Transverse colon (tissue), 4 donors: ENCODE measurements around the genes SRM and UBIAD1.

- PRO-cap, result no peak
- RAMPAGE, long total RNA, 4 experiments, result no peak in any of the 4 experiments
These were observed 4.6 kb downstream of the CASZ1 start for GRCh38 chr1:10791476-10792674.

DNA sequence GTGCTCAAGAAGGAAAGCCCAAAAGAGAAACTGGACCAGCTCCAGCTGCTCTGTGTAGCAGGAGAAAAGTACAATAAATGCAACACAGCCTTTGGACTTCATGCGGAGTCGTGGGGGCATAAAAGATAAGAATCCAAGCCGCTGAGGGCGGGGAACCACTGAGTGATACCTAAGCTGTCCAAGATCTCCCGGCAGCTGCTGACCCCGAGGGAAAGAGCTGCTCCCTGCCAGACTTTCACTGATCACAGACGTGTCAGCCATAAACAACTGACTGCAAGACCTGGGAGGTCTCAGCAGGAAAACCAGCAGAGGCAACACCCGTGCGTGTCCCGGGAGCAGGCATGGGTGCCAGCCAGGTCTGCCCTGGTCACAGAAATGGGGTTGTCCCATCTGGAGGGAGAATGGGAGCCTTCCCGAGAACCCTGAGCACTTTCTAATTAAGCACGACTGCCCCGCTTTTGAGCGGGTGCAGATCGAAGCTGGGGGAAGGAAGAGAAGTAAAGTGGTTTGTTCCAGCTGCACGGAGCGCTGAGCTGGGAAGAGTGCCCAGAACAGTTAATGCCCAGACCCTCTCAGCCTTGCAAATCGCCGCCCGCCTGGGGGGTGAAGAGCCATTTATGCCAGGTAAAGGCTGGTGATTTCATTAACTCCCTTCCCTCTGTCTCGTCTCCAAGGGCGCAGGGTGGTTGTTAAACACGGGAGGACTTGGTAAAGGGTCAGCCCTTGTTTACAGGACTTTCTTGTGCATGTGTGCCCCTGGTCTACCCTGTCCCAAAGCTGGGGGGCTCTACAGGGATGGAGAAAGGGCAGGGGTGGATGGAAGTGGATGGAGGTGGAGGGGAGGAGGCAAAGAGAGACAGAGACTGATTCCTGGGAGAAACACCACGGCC is 37.6 kb downstream of the C1orf127 start:
- PRO-cap, result no peak
- RAMPAGE, long total RNA, 4 experiments, result no peak in any of the 4 experiments

- PRO-cap, result no peak
- RAMPAGE, long total RNA, 4 experiments, result no peak in any of the 4 experiments
These were observed 7.8 kb downstream of the C1orf127 start for GRCh38 chr1:10974044-10974479.

DNA sequence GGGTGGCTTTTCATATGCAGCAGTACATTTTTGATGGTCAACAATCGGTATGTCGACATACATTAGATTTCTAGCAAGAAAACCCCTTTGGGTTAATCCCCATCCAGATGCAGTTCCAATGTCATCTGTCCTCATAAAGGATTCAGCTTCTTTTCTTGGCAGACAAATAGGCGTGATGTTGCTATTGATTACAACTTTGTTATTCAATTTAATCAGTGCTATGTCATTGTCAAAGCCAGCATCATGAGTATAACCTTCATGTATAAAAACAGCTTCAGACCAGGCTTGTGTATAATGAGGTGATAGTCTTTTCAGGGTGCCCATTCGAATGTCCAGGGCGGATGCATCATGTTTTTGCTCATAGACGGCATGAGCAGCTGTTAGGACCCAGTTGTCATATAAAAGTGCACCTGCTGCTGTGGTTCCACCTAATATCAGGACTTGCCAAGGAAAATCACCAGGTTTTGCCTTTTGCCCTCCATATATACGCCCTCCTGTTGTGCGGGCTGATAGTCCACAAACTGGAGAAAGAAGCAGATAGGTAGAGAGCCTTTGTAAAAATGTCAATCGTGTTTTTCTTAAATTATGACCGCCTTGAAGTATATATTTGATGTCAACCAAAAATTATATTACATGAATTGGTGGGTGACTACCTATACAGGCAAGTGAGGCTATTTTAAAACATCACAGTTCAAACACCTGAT is 14.8 kb downstream of the TARDBP start:
- PRO-cap, result no peak
- RAMPAGE, long total RNA, 4 experiments, result no peak in any of the 4 experiments

DNA sequence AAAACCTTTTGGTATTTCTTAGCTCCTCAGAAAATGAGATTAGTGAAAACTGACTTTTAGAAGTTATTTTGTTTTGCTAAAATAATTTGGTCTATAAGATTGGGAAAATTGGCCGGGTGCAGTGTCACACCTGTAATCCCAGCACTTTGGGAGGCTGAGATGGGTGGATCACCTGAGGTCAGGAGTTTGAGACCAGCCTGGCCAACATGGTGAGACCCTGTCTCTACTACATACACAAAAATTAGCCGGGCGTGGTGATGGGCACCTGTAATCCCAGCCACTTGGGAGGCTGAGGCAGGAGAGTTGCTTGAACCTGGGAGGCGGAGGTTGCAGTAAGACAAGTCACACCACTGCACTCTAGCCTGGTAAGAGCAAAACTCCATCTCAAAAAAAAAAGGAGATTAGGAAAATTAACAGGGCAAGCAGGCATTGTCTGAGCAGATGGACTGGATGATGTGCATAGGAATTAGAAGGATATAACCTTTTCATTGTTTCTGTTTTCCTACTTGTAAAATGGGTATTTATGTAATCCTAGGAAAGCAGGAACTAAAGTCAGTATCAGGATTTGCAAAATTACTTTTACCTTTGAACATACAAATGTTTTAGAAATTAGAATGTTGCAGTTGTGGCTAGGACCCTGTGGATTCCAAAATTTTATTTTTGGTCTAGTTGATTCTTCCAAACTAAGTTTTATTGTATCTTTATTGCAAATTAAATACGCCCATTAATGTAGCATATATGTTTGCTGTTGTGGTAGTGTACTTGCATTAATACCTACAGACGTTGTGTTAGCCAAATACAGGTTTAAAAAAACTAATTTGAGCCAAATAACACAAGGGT is 15.6 kb downstream of the TARDBP start:
- PRO-cap, result no peak
- RAMPAGE, long total RNA, 4 experiments, result no peak in any of the 4 experiments

- PRO-cap, result bidirectional peak, plus-strand start at chr1:11060151, minus-strand start at chr1:11060015
- RAMPAGE, long total RNA, 4 experiments, result no peak in any of the 4 experiments
These were observed at the start of gene SRM for GRCh38 chr1:11059449-11060105. TSS of gene SRM (minus strand) at chr1:11060018.

DNA sequence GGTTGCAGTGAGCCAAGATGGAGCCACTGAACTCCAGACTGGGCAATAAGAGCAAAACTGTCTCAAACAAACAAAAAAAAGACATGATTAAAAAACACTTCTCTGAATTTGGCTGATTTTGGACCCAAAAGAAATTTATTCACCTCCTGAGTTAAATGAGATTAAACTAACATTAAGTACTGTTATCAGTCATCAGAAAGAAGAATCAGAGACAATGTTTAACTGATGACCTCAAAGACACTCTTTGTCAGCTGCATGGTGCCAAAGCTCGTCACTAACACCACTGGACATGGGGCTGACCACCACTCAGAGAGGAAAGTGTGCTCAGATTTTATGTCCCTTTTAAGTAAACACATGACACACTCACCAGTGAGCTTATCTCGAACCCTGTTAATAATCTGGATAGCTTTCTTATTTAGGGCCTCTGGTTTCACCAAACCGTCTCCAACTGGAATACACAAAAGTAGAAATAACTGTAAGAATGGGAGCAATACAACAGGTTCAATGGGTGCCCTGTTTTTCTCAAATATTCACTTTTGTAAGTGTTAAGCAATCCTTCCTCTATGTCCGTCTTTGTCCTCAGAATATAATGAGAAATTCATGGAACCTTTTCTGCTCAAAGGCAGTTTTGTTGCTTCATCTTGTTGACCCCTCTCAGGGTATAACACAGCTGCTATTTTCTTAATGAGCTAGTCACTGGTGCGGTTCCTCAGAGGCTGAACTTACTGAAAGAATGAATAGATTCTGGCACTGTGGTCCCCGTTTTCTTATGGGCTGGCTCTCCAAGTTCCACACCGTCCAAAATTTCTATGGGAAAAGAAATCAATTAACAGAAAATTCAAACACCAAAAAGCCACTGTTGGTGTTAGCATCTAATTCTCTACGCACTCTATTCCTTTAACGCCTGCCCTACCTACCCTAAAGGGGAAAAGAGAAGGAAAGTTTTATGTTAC is 9.5 kb upstream of the EXOSC10 start:
- PRO-cap, result no peak
- RAMPAGE, long total RNA, 4 experiments, result no peak in any of the 4 experiments

GRCh38 chr1:11272606-11273771 is at the start of gene UBIAD1:
TSS of gene UBIAD1 (plus strand) at chr1:11273198.
- PRO-cap, result bidirectional peak, plus-strand start at chr1:11273230, minus-strand start at chr1:11272922
- RAMPAGE, long total RNA, 4 experiments, result start-site peak on the plus strand in 2 of 4 experiments, at chr1:11273216-11273223 at its widest, 9 to 16 reads per replicate

DNA sequence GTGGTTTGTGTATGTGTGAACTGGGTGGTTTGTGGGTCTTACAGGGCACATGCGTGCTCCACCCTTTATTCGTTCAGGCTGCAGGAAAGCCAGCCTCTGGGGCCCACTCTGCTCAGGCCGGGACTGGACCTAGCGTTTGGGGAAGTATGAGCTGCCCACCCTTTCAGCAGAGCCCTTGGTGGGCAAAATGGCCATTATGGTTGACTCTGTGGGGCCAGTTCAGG is 83.0 kb upstream of the DISP3 start:
- PRO-cap, result unidirectional peak, plus-strand start at position 117 of the sequence; unidirectional peak, minus-strand start at position 135 of the sequence
- RAMPAGE, long total RNA, 4 experiments, result no peak in any of the 4 experiments

DNA sequence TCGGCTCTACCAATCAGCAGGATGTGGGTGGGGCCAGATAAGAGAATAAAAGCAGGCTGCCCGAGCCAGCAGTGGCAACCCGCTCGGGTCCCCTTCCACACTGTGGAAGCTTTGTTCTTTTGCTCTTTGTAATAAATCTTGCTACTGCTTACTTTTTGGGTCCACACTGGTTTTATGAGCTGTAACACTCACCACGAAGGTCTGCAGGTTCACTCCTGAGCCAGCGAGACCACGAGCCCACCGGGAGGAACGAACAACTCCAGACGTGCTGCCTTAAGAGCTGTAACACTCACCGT is 44.8 kb downstream of the FBXO2 start:
- PRO-cap, result no peak
- RAMPAGE, long total RNA, 4 experiments, result no peak in any of the 4 experiments

DNA sequence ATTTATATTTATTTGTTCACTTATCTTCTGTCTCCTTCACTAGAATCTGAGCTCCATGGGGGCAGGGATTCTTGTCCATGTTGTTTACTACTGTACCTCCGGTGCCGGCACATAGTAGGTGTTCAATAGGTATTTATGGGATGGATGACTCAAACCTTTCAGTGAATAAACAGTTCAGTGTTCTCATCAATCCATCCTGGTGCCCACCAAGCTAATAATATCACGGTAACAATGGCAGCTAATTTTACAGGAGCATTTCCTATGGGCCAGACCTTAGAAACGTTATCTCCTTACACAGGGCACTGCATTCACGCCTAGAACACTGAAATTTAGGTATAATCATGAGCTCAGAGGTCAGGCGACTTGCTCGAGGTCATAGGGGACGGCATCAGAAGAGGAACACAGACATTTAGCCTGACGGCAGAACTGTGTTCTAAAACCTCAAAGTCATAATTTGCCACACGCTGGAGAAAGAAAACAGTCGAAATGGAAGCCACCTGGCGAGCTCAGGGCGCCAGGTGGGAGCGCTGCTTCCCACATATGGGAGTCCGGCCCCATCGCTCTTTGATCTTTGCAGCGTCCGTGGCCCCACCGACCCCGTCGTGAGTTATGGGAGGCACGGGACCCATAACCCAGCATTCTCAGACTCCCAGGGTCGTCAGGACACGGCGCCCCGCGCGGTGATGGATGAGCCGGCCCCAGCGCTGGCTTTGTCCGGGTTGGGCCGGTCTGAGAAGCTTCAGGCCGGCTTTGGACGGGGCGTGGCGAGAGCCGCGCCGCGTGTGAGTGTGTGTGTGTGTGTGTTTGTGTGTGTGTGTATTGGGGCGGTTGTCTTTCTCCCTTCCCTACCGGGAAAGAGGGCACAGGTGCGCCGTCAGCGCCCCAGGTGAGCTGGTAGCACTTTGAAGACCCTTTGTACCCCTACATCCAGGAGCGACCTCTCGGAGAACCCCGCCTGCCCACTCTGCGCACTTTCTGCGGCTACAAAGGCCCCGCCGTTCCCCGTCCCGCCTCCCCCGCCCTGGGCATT is 1.1 kb upstream of the DRAXIN start:
- PRO-cap, result no peak
- RAMPAGE, long total RNA, 4 experiments, result no peak in any of the 4 experiments

GRCh38 chr1:11725305-11726137 is 10.4 kb upstream of the AGTRAP start:
- PRO-cap, result no peak
- RAMPAGE, long total RNA, 4 experiments, result no peak in any of the 4 experiments

DNA sequence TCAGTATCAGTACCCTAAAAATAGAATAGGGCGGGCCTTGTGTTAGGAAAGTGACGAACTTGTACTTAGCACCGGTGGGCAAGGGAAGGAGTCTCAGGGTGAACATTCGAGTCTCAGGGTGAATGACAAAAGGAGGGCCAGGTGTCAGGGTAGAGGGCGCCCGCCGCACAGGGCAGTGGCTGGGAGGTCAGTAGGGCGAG is 10.8 kb downstream of the AGTRAP start:
- PRO-cap, result no peak
- RAMPAGE, long total RNA, 4 experiments, result no peak in any of the 4 experiments

DNA sequence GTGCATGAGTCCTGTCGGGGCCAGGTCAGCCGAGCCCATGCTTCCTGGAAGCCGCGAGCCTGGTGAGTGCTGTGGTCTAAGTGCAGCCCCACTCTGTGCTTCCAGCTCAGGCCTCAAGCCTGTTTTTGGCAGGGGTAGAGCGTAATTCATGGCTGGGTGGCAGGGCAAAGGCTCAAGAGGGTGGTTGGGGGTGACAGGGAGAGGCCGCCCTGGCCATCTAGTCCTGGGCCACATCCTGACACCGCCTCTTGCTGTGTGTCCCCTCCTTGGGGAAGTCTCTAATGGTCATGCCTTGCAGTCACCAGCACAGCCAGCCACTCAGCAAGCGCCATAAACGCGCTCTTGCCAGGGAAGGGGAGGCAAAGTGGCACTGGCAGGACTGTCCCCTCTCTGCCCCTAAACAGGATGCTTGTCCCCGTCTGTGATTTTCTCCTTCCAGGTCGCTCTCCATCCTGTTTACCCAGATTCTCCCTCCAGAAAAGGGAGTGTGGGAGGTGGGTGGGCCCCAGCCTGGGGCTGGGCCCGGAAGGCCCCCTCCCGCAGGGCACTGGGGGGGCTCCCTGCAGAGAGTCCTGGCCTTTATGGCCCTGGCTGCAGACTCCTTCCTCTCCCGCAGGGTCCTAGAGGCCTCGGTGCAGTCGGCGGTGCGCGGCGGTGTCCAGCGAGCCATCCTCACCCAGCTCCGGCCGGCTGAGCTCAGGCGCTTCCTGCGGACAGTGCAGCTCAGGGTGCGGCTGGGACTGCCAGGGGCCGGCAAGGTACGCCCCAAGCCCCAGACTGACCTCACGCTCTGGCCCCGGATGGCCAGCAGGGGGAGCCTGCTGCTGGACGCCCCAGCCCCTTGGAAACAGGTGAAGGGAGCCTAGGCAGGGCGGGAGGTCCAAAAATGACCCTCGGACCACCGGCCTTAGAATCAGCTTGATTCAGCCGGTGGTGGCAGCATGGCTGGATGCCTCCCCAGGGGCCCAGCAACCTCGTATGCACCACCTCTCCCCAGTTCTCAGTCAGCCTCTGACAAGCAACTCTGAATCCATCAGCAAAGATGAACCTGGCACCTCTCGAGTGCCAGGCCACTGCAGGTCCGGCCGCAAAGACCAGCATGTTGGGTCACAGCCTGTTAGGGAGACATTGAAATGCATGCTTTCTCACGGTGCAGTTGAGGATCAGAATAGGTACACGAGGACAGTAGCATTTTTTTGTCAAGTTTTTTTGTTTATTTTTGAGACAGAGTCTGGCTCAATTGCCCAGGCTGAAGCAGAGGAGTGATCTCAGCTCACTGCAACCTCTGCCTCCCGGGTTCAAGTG is 20.8 kb downstream of the MTHFR start:
- PRO-cap, result unidirectional peak, plus-strand start at position 655 of the sequence; unidirectional peak, minus-strand start at position 715 of the sequence
- RAMPAGE, long total RNA, 4 experiments, result no peak in any of the 4 experiments

GRCh38 chr1:11786626-11787601 is 18.9 kb downstream of the MTHFR start:
- PRO-cap, result no peak
- RAMPAGE, long total RNA, 4 experiments, result start-site peak on the minus strand in 2 of 4 experiments, at chr1:11786816-11787534 at its widest, 5 to 11 reads per replicate

- PRO-cap, result bidirectional peak, plus-strand start at chr1:11788782, minus-strand start at chr1:11788704
- RAMPAGE, long total RNA, 4 experiments, result start-site peak on the minus strand in 1 of 4 experiments, at chr1:11788926-11789640 at its widest, 37 reads per replicate
These were observed 17.1 kb downstream of the MTHFR start for GRCh38 chr1:11788487-11789333.

- PRO-cap, result no peak
- RAMPAGE, long total RNA, 4 experiments, result no peak in any of the 4 experiments
These were observed 16.1 kb downstream of the MTHFR start for GRCh38 chr1:11789334-11790358.

DNA sequence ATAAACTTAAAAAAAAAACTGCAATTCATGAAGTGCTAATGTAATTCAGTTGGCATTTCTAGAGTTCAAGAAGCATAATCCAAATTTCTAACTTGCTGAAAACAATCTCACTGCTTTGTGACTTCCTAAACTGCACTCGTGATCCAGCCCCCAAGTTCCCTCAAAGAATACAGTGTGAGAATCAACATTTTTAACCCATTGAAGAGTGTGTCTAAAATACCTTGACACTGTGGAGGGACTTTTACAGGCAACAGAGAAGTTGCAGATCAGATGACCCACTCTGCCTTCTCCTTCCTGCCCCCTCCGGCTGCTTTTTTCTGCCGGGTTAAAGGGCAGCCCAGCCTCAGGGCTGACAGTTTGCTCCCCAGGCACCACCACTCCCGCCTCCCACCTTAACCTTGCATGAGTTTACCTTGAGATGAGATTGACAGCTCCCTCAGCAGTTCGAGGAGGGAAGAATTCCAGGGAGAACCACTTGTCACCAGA is 3.3 kb downstream of the MTHFR start:
- PRO-cap, result no peak
- RAMPAGE, long total RNA, 4 experiments, result no peak in any of the 4 experiments

DNA sequence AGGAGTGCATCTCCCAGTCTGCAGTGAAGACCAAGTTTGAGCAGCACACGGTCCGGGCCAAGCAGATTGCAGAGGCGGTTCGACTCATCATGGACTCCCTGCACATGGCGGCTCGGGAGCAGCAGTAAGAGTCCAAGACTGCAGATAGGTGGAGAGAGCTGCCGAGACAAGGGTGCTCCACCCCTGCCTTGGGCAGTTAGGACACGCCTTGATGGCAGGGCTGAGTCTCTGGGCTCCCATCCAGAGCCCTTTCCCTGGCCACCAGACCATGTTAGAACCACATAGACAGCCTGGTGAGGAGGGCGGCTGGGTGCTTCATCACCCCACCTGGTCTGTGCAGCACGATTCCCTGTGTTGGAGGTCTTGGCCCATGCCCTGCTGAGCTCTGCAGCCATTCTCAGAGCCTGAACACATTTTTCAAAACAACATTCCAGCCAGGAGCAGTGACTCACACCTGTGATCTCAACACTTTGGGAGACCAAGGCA is 17.3 kb upstream of the MIIP start:
- PRO-cap, result no peak
- RAMPAGE, long total RNA, 4 experiments, result no peak in any of the 4 experiments

DNA sequence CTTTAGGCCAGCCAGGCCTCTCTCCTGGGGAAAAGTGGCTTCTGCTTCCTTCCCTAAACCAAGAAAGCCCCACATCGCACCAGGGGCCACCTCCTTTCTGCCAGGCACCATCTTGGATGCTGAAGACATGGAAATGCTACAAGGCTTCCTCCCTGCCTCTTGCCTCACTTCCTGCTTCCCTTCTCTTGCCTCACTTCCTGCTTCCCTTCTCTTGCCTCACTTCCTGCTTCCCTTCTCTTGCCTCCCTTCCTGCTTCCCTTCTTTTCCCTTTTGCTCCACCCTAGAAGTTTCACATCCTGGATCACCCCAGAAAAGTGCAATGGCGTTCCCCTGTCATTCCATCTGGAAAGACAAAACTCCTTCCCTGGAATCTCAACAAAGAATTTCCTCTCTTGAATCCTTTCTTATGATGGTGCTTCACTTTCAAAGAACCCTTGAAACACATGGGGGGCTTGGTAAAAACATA is 18.7 kb downstream of the TNFRSF8 start:
- PRO-cap, result no peak
- RAMPAGE, long total RNA, 4 experiments, result no peak in any of the 4 experiments